Thoracic aorta (tissue), 1 donor: Measurements from ENCODE around the gene METTL4.

DNA sequence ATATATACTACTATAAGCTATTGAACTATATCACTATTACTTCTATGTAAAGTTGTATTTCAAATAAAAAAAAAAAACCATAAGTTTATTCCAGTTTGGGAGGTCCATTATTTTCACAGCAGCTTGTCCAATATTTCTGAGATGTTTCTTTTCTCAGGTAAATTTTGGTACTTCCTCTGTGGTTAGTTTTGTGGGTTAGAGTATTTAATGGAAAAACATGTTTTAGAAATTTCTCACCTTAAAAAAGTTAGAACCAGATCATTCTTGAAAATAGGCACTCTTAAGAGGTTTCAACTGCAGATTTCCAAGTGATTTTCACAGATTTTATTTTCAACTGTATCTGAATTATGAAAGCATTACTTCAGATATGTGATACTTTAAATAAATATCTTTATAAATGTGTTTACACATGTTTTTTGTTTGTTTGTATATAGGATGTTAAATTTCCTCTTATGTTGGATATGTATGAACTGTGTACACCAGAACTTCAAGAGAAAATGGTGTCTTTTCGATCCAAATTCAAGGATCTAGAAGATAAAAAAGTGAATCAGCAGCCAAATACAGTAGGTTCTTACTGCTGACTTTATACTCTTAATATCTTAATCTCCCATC lies 45.9 kb downstream of the USP14 start:
- RAMPAGE, long total RNA = no peak

GRCh38 chr18:261652-262171 lies 6.1 kb downstream of the THOC1 start:
- RAMPAGE, long total RNA = no peak

DNA sequence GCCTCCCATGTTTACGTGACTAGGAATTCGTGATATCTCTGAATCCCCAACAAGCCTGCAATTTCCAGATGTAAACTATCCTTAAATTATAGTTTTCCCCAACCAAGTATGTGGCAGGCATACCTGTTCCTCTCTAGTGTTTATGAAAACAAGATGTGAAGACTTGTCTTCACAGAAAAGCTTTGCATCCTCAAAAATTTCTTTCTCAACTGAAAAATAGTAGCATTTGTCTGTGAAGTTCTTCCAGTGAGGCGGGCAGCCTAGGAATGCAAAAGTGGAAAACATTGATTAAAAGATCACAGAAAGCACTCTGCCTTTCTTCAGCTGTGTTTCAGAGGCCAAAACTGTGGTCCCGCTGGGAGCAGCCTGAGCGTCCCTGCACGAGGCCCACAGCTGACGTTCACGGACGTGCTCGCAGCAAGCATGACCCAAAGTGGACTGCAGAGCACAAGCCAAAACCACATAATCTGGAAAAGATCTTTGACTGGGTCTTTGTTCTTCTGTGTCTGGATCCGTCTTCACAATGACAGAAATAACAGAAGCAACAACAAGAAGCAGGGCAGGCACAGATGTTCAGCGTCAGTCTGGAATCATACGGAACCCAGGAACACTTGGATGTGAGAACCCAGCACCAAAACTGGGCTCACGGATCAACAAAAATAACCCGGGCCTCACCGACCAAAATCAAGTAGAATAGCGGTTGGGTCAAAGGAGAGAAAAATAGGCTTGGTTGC lies 65.2 kb upstream of the THOC1 start:
- RAMPAGE, long total RNA = no peak

GRCh38 chr18:449356-450016 lies 51.0 kb downstream of the COLEC12 start:
- RAMPAGE, long total RNA = no peak

GRCh38 chr18:456112-457106 lies 44.1 kb downstream of the COLEC12 start:
- RAMPAGE, long total RNA = no peak

GRCh38 chr18:666327-667452 lies 9.2 kb downstream of the TYMS start:
- RAMPAGE, long total RNA = no peak

DNA sequence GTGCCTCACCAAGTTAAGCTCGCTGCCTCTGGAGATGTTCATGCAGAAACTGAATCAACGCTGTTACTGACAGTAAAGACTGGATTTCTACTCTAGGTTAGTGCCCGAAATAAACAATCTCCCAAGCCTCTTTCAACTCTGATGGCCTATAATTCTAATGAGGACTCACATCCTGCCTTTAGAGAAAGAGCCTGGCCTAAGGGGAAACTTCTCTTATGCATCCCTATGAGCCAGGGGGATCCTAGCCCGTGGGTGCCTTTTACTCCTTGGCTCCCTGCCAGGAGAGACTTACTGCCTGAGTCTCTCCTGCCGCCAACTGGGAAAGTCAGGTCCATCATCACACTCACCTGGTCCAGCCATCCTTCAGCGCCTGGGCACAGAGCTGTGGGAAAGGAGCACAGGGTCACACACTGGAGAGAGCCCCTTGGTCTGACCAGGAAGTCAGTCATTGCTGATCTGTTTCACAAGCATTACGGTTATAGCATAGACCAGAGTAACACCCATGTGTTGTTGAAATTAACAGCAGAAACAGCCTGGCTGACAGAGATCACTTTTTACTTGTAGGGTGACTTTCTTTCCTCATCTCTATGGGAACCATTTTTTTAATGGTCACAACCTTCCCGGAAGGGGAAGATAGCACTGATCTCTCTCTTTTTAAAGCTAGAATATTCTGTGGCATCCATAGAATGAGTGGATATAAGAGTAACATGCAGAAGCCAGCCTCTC lies 24.0 kb downstream of the ENOSF1 start:
- RAMPAGE, long total RNA = no peak

DNA sequence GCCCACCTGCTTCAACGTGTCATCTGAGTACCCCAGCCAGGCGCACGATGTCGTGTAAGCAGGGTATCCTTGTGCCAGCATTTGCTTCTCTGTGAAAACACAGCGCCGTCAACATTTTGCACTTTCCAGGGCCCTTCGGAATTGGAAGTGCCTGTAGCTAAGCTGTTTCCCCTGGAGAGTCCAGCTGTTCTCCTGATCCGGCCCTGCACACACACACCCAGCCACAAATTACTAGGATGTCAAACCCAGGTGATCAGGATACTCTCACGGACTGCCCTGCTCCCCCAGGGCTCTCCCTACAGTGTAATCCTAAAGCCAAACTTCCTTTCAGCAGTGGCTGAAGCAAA lies 21.9 kb downstream of the ENOSF1 start:
- RAMPAGE, long total RNA = no peak

DNA sequence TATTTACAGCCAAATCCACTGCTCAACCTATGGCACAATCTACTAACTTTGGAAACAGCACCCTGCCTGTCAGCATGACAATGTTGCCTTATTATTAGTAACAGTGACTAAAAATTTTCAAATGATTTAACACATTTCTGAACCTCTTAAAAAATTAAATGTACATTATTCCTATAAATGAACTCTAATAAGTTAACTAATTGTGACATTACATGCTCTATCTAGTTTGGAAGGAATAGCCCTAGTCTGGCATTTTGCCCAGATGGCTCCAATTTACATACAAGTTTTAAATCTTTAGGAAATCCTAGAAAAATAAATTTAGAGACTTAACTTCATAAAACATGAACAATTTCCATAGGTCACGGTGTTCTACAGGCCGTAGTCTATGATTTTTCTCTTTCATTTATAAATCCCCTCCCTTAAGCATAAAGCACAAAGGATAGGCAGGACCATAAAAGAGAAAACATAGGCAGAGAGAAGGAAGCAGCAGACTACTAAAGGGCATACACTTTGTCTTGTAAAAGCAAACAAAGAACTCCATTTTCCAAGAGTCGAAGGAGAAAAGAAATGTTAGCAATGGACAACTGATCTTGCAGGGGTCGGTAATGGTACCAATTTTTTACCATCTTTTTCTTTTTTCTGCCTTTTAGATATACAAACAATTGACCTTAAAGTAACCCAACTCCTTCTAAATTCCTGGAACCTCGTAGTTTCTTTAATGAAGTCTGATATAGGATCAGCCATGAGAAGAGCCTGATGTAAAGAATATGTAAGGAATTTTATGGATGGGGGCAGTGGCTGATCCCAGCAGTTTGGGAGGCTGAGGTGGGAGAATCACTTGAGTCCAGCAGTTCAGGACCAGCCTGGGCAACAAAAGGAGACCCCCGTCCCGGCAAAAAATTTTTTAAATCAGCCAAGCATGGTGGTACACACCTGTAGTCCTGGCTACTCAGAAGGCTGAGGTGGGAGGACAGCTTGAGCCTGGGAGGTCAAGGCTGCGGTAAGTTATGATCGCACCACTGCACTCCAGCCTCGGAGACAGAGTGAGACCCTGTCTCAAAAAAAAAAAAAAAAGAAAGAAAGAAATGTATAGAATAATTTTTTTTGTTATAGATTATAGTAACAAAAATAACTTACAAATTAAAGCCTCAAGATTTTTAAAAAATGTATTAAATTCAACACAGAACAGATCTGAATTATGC lies 33.3 kb downstream of the YES1 start:
- RAMPAGE, long total RNA = no peak

DNA sequence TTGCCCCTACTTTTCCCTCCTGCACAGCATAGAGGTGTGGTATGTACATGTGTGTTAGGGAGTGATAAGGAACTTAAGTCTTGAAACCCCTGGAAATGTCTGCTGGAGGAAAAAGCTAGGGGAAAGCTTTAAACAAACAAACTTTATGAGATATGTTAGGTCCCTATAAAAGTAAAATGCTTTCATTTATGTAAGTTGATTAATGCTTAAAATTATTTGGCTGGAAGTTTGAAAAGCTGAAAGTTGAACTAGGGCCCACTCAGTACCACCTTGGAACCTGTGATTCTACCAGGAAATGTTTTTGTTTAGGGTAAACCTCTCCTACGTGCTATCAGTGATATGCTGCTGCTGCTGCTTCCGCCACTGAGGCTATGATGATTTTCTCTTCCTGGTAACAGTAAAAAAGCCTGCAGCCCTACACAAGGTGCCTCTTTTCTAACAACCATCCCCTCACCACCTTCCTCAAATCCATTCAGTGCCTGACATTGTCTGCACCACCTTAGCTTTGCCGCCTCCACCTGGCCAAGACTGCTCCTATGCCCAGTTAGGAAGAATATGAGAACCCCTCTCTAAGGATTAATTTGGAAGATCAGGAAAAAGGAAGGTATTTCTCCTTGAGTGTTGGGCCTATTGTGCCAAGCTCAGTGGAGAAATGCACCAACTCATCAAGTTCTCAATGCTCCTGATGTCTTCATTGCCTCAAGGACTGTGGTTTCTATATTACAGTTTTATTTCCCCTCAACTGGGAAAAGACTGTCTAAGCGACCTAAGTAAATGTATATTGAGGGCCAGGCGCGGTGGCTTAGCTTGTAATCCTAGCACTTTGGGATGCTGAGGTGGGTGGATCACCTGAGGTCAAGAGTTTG lies 2.6 kb upstream of the YES1 start:
- RAMPAGE, long total RNA = no peak

DNA sequence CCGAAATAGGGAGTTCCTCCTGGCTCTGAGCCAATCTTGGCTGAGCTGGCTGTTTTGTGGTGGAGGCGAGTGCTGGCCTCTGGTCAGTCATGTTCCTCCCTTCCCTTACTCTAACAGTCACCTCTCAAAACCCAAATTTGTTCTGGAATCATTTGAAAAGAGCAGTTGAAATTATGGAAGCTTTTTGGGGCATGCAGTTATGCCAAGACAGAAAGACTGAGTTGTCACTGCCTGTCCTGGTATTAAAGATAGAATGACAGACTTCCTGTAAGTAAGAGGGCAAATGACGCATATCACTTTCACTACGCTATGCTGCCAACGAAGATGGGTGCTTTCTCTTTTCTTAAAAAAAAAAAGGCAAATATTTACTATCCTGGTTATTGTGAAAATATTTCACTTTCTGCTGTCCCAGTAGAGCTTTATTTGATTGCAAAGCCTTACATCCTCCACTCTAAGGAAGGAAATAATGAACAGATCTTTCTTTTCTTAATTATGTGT lies 607.3 kb downstream of the ADCYAP1 start:
- RAMPAGE, long total RNA = no peak

DNA sequence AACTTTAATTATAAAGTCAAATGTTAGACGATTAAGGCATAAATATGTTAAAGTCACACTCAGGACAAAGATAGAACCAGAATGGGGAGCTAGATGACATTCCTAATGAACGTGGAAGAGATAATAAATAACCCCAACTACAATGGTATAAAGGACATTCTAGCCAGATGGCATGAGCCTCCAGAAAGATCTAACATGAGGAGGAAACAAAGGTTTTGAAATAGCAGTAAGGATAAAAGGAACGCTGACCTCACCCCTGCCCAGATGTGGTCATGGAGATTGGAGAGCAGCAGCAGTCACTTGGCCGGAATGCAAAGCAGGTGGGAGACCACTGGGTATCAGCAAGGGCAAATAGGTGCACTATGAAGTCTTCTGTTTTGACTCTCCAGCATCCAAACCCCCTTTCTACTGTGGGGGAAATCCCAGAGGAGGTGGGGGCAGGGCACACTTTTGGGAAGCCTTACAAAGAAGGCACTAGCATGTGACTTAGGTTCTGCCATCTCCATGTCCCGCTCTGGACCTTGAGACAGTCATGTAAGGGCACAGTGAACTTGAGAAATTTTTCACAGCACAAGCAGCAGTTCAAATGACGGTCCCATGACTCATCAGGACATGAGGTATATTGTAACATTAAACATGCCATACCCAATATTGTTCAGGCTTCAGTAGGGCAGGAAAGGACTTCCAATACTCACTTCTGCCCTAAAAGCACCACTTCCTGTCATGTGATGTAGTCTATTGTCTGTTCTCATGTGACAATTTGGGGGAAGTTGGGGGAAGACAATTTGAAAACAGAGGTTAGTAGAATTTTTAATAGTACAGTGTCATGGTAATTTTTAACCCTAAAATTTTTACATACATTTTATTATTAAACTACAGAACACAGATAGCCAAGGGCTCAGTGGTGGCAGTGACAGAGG lies 55.2 kb downstream of the METTL4 start:
- RAMPAGE, long total RNA = no peak

GRCh38 chr18:2570653-2571774 lies at the start of gene METTL4:
Gene METTL4 (minus strand): TSS chr18:2571505.
- RAMPAGE, long total RNA = start-site peak on the minus strand at chr18:2571419-2571507, 22 reads; start-site peak on the plus strand at chr18:2571563-2571743, 5 reads

DNA sequence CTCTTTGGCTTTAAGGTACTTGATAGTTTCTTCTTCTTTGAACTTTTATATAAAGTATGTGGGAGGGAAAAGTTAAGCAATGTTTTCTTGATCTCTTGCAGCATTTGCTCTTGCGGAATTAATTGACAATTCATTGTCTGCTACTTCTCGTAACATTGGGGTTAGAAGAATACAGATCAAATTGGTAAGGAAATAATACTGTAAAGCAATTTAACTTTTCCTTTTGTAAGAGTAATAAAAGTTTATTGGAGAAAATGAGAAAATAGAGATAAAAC lies 17.6 kb downstream of the SMCHD1 start:
- RAMPAGE, long total RNA = no peak

- RAMPAGE, long total RNA = no peak
Measured at GRCh38 chr18:2726360-2727076, 71.0 kb downstream of the SMCHD1 start.

DNA sequence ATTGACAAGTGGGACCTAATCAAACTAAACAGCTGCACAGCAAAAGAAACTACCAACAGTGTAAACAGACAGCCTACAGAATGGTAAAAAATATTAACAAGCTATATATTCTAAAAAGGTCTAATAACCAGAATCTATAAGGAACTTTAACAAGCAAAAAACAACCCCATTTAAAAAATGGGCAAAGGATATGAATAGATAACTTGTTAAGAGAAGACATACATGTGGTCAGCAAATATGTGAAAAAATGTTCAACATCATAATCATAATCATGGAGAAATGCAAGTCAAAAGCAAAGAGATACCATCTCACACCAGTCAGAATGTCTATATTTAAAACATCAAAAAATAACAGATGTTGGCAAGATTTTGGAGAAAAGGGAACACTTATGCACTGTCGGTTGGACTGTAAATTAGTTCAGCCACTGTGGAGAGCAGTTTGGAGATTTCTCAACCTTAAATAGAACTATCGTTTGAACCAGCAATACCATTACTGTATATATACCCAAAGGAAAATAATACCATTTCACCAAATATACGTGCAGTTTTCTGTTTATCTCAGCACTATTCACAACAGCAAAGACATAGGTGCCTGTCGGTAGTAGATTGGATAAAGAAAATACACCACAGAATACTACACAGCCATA lies 81.0 kb downstream of the SMCHD1 start:
- RAMPAGE, long total RNA = no peak

DNA sequence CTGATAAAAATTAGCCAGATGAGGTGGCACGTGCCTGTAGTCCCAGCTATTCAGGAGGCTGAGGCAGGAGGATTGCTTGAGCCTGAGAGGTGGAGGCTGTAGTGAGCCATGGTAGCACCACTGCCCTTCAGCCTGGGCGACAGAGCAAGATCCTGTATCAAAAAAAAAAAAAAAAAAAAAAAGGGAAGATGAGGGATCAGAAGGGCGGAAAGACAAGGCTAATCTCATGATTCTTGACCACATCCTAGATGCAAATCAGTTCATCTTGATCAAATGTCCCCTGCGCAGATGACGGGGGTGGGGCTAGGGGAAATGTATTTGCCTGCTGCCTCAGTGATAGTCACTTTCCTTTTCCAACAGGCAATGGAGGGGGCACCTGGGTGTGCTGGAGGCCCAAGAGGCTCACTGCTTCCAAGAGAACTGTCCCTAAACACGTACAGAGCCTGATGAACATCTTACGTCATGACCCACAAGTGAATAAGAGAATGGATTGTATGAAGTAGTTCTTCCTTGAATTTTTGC lies 3.7 kb upstream of the EMILIN2 start:
- RAMPAGE, long total RNA = no peak

GRCh38 chr18:2968075-2969210 lies 44.5 kb downstream of the LPIN2 start:
- RAMPAGE, long total RNA = no peak

- RAMPAGE, long total RNA = no peak
Measured at GRCh38 chr18:3016539-3017006, 3.6 kb upstream of the LPIN2 start.

DNA sequence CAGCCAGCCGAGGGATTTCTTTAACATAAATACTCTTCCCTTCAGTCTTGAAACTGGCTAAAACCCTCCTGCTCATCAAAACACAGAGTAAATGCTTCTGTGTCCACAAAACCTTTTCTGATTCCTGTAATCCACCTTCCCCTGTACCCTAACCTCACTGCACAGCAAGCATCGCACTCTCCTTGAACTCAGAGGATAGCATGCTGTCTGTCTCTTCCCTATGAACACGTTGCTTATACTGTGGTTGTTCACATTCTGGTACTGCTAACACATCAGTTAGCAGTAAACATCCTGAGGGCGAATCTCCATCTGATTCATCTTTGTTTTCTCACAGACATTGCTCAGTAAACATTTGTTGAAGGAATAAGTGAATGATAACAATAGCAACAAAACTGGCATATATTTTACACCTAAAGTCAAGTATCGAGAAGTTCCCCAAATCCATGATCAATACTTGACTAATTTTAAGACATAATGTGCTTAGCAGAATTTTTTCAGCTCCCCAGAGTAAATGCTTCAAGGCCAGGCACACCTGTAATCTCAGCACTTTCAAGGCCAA lies 45.5 kb upstream of the LPIN2 start:
- RAMPAGE, long total RNA = no peak